ENCODE measurements around a stretch of chr21.

- RAMPAGE, long total RNA, result no peak
- RRBS, result no CpG with 5 or more reads among the region's 7 CpGs
Measured at GRCh38 chr21:33716078-33716569, 73.8 kb downstream of the ITSN1 start.

- RAMPAGE, long total RNA, result no peak
- RRBS, result no CpG with 5 or more reads among the region's 4 CpGs
Measured at GRCh38 chr21:33744968-33745328, 102.6 kb downstream of the ITSN1 start.

DNA sequence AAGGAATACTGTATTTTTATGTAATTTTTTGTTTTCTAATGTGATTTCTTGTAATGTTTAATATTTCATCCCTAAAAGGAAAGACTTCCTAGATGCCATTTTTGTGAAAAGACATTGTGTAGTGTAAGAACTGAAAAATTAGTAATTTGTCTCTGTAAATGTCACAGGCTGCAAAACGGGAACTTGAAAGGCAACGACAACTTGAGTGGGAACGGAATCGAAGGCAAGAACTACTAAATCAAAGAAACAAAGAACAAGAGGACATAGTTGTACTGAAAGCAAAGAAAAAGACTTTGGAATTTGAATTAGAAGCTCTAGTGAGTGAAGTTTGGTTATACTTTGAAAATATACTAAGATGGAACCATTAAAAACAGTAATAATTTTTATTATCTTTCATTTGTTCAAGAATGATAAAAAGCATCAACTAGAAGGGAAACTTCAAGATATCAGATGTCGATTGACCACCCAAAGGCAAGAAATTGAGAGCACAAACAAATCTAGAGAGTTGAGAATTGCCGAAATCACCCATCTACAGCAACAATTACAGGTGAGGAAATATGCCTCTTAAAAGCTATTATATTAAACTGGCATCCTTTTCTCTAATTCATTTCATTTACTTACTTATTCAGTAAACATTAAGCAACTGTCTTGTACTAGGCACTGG, 132.4 kb downstream of the ITSN1 start:
- RAMPAGE, long total RNA, result no peak
- RRBS, result no CpG with 5 or more reads among the region's 6 CpGs

DNA sequence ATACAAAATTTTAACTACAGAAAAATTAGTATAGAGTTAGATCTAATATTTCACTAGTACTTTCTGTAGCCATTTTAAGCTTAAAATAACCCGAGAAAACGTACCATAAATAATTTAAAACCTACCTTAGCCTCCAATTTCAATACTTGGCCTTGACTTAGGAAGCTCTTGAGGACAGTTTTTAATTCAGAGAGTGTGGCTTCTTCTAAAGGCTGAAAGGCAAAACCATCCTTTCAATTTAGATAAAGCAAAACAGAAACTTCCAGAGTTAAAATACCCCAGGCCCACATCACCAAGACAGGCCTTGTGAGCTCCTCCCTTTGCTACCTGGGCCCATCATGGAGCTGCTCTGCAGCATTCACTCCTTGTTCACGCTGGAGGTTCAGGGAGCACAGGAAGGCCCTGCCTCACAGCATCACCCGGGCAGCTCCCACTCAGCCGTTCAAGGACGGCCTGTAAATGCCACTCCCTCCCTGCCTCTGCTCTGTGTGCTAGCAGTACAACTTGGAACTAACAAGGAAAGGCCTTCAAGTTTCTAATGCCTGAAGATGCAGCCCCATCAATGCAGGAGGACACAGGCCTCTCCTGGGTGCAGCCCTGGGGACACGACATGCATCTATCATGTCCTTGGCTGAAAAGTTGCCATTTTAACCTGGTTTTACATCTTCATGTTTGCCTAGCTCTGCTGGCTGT, 11.6 kb downstream of the ATP5PO start:
- RAMPAGE, long total RNA, result no peak
- RRBS, result no CpG with 5 or more reads among the region's 7 CpGs

DNA sequence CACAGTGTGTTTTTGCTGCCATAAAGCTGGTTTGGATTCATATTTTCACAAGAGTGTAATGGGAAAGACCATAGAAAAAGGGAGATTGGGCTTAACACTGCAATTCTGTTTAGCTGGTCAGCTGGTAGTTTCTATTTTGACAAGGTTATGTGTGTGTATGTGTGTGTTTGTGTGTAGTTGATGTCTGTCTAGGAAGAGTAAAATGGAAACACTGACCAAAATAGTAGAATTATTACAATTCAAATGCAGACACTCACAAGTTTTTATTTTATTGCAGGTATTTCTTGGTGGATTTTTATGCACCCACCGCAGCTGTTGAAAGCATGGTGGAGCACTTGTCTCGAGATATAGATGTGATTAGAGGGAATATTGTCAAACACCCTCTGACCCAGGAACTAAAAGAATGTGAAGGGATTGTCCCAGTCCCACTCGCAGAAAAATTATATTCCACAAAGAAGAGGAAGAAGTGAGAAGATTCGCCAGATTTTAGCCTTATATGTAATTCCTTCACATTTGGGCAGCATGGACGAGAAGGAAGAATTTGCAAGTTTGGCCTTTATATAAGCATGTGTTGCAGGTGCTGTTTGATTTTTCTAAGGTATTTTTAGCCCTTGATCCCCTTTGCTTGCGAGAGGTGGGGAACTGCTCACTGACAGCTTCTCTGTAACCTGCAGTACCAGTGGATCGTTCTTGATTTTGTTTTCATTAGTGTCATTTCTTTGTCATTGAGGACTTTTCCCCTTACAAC, 68.9 kb downstream of the MRPS6 start:
- RAMPAGE, long total RNA, result no peak
- RRBS, result no CpG with 5 or more reads among the region's 7 CpGs

GRCh38 chr21:34526260-34527411, 14.6 kb upstream of the KCNE1 start:
- RAMPAGE, long total RNA, result no peak
- RRBS, result no CpG with 5 or more reads among the region's 15 CpGs

GRCh38 chr21:34592005-34592622, 22.8 kb downstream of the RCAN1 start:
- RAMPAGE, long total RNA, result no peak
- RRBS, result no CpG with 5 or more reads among the region's 13 CpGs

GRCh38 chr21:34618873-34619346, 4.0 kb upstream of the RCAN1 start:
- RAMPAGE, long total RNA, result no peak
- RRBS, result no CpG with 5 or more reads among the region's 2 CpGs

DNA sequence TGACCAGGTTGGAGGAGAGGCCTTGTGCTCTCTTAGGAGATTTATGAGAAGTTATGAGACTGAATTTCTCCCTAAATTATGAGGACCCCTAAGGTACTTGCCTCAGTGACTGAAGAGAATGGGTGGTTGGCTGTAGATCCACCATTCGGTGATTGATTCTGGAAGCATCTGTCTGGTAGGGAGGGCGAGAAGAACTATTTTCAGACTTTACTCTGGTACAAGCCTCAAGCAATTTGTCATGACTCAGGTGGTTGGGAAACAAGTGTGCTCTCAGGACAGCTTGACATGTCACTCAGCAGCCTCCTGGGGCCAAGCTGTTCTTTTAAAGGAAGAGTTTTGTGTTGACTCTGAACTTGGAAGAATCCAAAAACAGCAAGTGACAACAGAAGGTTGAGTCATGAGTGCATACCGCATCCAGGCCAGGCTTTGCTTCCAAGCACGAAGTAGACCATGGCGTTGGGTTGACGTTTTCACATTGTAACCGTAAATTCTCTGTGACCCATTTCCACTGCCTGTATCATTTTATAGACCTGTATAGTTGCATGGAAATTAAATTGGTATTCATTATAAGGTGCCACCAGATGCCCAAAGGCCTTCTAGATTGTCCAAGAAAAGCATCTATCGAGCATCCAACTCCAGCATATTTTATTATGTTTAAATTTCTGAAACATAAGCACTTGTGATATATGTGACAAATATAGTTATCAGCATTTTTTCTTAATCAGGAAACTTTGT, 66.0 kb downstream of the CLIC6 start:
- RAMPAGE, long total RNA, result no peak
- RRBS, result no CpG with 5 or more reads among the region's 8 CpGs

- RAMPAGE, long total RNA, result no peak
- RRBS, result no CpG with 5 or more reads among the region's 7 CpGs
Measured at GRCh38 chr21:34771469-34772175, 102.8 kb downstream of the CLIC6 start.

DNA sequence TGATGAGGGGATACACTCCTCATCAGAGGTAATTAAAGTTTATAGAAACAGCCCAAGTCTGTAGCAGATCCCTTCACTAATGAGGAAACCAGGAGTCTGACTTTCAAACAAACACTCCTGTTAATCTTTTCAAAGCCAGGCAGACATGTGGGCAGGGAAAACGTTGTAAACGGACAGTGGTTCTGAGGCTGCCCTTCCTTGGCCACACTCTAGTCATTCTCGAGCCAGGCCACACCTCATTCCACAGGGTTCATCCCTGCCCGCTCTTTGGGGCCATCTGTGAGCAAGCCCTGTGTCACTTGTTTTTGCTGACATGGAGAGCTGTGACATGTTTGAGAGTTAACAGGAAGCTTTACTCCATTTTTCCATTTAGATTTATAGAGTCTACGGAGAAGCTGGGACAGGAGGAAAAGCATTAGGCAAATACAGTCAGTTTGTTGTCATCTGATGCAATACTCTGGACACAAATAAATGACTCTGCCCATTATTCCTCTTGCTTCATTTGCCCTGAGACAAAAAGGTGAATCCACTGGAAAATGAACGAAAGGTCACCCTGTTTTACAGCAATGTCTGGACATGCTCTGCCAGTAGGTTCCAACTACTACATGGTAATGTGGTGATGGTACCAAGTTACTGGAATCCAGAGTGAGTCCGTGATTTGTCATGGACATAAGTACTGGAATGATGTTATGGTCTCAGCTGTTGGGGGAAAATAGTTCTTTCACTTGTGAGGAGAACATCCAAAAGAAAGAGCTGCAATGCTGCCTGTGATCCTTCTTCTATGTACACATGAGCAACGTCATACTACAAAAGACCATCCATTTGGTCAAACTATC, 126.9 kb downstream of the CLIC6 start:
- RAMPAGE, long total RNA, result no peak
- RRBS, result no CpG with 5 or more reads among the region's 8 CpGs

- RAMPAGE, long total RNA, result no peak
- RRBS, result no CpG with 5 or more reads among the region's 3 CpGs
Measured at GRCh38 chr21:34803949-34804714, 135.3 kb downstream of the CLIC6 start.

GRCh38 chr21:34844531-34845428, 176.0 kb downstream of the CLIC6 start:
- RAMPAGE, long total RNA, result no peak
- RRBS, result no CpG with 5 or more reads among the region's 11 CpGs

DNA sequence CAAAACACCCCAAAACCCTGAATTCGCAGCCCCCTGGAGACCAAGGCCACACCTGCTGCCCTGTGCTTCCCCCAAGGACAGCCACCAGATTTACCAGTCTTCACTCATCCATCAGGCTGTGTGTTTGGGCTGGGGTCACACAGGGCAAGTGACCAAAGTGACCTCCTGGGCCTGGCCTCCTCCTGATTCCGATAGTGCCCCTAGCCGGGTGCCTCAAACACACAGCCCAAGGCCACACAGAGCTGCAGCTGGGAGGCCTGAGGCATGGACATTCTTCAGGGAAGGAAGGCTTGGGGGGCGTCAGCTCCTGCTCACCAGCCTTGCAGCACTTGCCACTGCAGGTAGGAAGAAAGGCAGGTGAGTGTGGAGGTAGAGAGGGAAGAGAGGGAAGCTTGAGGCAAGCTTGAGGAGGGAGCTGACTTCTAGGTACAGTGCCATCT, 181.3 kb downstream of the RUNX1 start:
- RAMPAGE, long total RNA, result no peak
- RRBS, result no CpG with 5 or more reads among the region's 4 CpGs

DNA sequence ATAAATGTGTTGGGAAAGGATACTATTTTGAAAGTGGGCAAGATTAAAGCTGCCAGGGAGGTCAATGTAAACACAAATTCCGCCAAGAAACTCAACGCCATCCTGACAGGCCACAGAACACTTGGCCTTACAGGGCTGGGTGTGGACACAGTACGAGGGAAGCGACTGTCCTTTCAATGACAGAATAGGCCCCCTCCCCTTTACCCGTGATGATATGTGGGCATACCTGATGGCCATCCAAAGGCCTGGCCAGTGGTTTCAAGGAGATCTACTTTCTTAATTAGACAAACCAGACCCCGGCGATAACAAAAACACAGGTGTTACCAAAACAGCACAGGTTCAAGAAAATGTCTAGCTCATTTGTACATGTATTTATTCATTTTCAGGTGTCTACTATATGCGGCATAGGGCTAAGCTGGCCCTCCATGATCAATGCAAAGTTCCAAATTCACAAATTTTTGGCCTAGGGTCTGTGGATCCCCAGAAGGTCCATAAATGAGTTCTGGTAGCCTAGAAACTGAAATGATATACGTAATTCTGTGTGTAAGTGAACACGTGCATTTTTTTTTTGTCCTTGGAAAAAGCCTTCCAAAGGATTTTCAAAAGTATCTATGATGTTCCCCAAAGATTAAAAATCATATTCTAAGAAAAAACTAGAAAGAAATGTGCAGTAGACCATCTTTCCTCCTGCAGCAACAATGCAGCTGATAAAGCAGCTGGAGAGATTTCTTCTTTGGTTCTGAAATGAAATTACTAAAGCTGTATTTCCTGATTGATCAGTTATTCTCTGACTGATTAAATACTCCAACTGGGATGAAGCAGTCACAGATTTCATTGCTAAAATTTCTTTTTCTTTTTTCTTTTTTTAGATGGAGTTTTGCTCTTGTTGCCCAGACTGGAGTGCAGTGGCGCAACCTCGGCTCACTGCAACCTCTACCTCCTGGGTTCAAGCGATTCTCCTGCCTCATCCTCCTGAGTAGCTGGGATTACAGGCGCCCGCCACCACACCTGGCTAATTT, 172.8 kb downstream of the RUNX1 start:
- RAMPAGE, long total RNA, result no peak
- RRBS, result no CpG with 5 or more reads among the region's 15 CpGs

- RAMPAGE, long total RNA, result no peak
- RRBS, result no CpG with 5 or more reads among the region's 18 CpGs
Measured at GRCh38 chr21:34987018-34988012, 61.8 kb downstream of the RUNX1 start.

DNA sequence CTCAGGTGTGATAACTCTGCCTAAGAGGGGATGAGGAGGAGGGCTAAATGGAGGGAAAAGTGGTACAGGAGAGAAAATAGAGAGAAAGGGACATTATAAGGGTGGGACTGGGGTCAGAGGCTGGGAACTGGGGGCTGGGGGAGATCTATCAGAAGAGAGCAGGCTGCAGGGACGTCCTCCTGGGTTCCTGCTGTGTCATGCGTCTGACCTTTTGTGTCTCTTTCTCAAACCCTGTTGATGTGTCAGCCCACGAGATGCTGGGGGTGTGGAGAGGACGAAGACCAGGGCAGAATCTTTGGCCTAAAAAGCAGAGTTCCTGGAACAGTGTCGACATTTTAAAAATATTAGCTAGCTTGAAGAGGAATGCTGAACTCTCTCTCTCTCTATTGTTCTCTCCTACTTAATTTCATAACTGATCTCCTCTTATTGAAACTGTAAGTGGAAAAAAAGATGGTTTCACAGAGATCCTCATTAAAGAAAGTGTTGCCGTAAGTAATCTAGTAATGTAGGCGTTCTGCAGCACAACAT, 52.8 kb downstream of the RUNX1 start:
- RAMPAGE, long total RNA, result no peak
- RRBS, result no CpG with 5 or more reads among the region's 7 CpGs

GRCh38 chr21:35257288-35257810, 208.2 kb upstream of the RUNX1 start:
- RAMPAGE, long total RNA, result no peak
- RRBS, result no CpG with 5 or more reads among the region's 2 CpGs

GRCh38 chr21:35357384-35357788, 308.3 kb upstream of the RUNX1 start:
- RAMPAGE, long total RNA, result no peak
- RRBS, result no CpG with 5 or more reads among the region's 1 CpG

DNA sequence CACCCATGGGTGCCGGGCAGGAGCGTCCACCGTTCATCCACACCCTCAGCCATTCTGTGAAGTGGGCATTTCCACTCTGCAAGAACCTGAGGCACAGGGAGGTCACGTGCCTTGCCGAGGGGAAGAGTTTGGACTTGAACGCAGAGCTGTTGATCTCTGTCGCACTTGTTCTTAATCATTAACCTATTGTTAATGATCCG, 75.8 kb downstream of the SETD4 start:
- RAMPAGE, long total RNA, result no peak
- RRBS, result 20% methylated on average over 1 of the region's 8 CpGs